ENCODE results near the gene UBE2N.

DNA sequence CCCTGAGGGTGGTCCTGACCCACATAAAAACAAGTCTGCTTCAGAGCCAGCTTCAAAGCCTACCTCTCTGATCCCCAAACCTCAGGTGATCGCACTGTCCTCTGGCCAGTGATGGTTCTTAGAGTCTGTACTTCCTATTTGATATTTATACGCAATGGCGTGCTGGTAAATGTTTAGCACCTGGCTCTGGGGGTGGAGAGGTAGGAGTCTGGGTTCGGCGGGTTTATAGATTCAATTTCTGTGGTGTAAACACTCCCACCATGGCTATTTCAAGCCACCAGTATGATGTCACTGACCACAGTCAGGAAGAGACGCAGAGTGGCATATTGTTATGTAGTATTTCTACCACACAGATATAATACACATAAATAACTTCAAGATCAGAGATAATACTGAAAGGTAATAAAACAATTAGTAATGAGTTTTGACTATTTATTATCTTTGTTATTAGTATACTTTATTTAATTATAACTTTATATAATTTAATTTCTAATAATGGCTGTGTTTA lies 166.3 kb upstream of the EEA1 start:
- PRO-cap, 6 experiments, result no peak in any of the 6 experiments
- RAMPAGE, long total RNA, 2 experiments, result no peak in any of the 2 experiments
- RRBS, result no CpG with 5 or more reads among the region's 6 CpGs

- PRO-cap, 6 experiments, result no peak in any of the 6 experiments
- RAMPAGE, long total RNA, 2 experiments, result no peak in any of the 2 experiments
- RRBS, result no CpG with 5 or more reads among the region's 2 CpGs
Measured at GRCh38 chr12:93098085-93098600, 169.0 kb upstream of the EEA1 start.

DNA sequence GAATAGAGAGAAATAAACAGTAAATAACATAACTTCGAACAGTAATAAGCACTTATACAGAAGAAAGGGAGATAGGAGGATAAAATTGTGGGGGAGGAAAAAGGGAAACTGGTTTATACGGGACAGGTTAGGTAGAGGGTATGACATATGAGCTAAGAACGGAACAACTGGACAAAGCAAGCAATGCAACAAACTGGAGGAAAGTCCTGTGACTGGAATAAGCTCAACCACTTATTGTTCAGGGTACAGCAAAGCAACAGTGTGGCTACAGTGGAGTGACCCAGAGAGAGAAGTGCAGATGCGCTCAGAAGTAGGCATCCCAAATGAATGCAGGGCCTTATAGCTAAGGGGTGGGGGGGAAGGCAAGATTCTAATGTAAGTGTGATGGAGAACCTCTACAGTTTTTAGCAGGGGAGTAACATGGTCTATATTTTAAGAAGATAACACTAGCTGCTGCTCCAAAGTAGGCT lies 3.5 kb downstream of the UBE2N start:
- PRO-cap, 6 experiments, result no peak in any of the 6 experiments
- RAMPAGE, long total RNA, 2 experiments, result no peak in any of the 2 experiments
- RRBS, result no CpG with 5 or more reads among the region's 4 CpGs

DNA sequence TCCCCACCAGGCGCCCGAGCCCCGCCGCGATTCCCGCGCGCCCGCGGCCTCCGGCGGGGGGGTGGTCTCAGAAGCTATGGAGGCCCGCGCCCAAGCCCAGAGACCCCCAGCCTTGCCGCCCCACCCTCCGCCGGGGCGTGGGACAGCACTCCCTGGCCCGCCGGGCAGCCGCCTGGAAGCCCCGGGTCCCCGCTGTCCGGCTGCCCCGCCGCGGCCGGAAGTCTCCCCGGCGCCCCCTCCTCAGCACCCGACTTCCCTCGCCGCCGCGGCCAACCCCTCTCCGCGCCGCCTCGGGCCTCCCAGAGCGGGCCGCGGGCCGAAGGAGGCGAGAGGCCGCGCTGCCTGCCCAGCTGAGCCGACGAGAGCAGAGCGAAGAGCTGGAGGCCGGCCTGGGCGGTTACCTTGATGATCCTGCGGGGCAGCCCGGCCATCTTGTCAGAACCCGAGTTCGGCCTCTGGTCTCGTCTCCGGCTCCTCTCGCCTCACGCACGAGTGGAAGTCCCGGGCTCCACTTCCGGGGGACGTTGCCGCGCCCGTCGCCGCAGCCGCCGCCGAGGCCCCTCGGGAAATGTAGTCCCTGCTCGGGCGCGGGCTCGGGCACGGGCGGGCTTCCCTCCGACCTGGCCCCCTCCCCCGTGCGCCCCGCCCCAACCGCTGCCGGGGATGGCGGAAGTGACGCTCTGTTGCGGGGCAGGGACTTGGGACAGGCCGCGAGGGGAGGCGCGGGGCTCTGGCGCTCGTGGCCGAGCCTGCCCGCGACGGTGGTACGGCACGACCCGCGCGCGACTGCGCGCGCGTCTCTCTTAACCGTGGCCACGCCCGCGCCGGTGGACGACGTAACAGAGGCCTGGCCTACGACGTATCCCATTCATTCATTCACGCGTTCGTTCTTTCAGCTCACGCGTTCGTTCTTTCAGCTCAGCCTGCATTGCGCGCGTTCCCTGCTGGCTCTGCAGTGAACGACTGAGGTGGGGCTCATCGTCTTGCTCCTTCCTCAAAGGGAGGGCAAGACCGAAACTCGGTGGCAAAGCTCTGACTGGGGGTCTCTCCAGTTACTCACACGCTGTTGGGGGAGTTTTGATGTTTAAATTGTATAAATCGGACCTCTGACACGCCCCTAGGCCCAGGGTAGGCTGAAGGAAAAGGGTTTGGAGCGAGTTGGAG lies at the start of gene UBE2N:
UBE2N (minus strand) TSS at position 494 of the 1,164 bp plus-strand sequence.
- PRO-cap, 6 experiments, result peak in 6 of 6 experiments; most common plus-strand start position 693 of the sequence (in 6); most common minus-strand start position 486 of the sequence (in 4)
- RAMPAGE, long total RNA, 2 experiments, result start-site peak on the minus strand in 2 of 2 experiments, centred at positions 477 to 481 of the sequence, 2,243 to 3,676 reads per replicate
- RRBS, result 7% methylated on average over 11 of the region's 133 CpGs

GRCh38 chr12:93563598-93564155 lies 8.8 kb upstream of the SOCS2 start:
- PRO-cap, 6 experiments, result no peak in any of the 6 experiments
- RAMPAGE, long total RNA, 2 experiments, result no peak in any of the 2 experiments
- RRBS, result no CpG with 5 or more reads among the region's 4 CpGs

DNA sequence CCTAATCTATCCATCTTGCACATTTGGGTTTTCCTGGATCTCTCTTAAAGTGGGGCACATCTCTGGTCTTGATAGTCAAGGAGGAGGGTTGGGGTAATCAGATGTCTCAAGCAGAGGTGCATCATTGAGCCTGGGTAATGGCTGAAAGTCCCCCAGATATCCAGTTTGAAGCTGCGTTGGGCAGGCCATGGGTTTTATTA lies 10.9 kb downstream of the SOCS2 start:
- PRO-cap, 6 experiments, result no peak in any of the 6 experiments
- RAMPAGE, long total RNA, 2 experiments, result no peak in any of the 2 experiments
- RRBS, result no CpG with 5 or more reads among the region's 1 CpG

GRCh38 chr12:93848230-93848707 lies 171.1 kb downstream of the CRADD start:
- PRO-cap, 6 experiments, result peak in 1 of 6 experiments; most common minus-strand start chr12:93848620 (in 1)
- RAMPAGE, long total RNA, 2 experiments, result no peak in any of the 2 experiments
- RRBS, result no CpG with 5 or more reads among the region's 7 CpGs

GRCh38 chr12:93892171-93893168 lies 215.3 kb downstream of the CRADD start:
- PRO-cap, 6 experiments, result no peak in any of the 6 experiments
- RAMPAGE, long total RNA, 2 experiments, result no peak in any of the 2 experiments
- RRBS, result no CpG with 5 or more reads among the region's 18 CpGs

DNA sequence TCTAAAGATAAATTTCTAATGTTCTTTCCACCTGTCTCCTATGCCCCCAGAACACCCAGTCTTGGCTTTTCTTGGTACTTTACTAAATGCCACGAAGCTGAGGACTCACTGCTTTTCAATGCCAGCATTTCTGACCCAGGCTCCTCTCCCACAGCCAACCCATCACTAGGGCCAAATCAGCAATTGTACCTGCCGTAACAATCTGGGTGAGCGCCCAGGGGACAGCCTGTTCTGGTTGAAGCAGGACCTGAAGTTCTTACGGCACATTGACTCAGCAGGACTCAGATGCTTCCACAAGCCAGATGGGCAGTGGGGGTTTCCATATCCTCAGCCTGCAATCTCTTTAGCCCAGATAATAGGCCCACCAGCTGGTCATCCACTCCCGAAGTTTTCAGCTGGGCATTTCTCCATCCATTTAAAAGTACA lies 75.1 kb upstream of the PLXNC1 start:
- PRO-cap, 6 experiments, result peak in 2 of 6 experiments; most common minus-strand start position 167 of the sequence (in 2)
- RAMPAGE, long total RNA, 2 experiments, result no peak in any of the 2 experiments
- RRBS, result no CpG with 5 or more reads among the region's 5 CpGs

- PRO-cap, 6 experiments, result no peak in any of the 6 experiments
- RAMPAGE, long total RNA, 2 experiments, result no peak in any of the 2 experiments
- RRBS, result no CpG with 5 or more reads among the region's 10 CpGs
Measured at GRCh38 chr12:94099609-94100112, 48.7 kb upstream of the PLXNC1 start.

DNA sequence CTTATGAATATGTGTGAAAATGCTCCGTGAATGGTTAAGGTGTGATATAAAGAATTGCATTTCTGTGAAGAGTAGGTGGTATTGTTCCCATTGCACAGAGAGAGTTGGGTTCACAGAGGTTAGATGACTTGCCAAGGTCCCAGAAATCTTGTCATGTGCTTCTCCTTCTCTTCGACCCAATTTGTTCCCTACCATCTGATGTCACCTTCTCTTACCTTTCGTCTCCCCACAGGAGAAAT lies 95.9 kb downstream of the PLXNC1 start:
- PRO-cap, 6 experiments, result no peak in any of the 6 experiments
- RAMPAGE, long total RNA, 2 experiments, result no peak in any of the 2 experiments
- RRBS, result no CpG with 5 or more reads among the region's 3 CpGs

DNA sequence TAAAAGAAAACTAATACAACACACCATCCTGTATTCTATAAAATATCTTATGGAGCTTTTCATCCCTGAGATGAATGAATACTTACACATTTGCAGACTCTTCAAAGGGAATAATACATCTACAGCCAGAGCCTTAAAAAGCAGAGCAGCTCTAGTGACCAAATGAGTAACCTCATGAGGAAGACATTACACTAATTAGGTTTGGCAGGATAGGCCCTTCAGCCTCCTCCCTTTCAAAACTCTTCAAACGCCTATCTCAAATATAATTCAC lies 123.6 kb downstream of the CEP83 start:
- PRO-cap, 6 experiments, result no peak in any of the 6 experiments
- RAMPAGE, long total RNA, 2 experiments, result start-site peak on the minus strand in 1 of 2 experiments, centred at position 210 of the sequence, 35 reads per replicate
- RRBS, result no CpG with 5 or more reads among the region's 1 CpG

- PRO-cap, 6 experiments, result no peak in any of the 6 experiments
- RAMPAGE, long total RNA, 2 experiments, result no peak in any of the 2 experiments
- RRBS, result no CpG with 5 or more reads among the region's 12 CpGs
Measured at GRCh38 chr12:94389737-94390270, 69.9 kb downstream of the CEP83 start.

DNA sequence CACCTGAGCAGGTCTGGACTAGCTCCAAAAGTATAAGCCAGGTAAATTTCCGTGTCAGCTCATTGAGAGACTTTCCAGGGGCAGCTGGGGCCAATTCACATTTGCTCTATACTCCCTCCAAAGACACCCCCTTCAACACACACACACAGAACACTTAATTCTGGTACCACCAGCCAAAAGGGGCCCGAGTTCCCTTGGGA lies 131.4 kb downstream of the NDUFA12 start:
- PRO-cap, 6 experiments, result no peak in any of the 6 experiments
- RAMPAGE, long total RNA, 2 experiments, result no peak in any of the 2 experiments
- RRBS, result no CpG with 5 or more reads among the region's 2 CpGs

GRCh38 chr12:95446323-95446945 lies 27.5 kb upstream of the METAP2 start:
- PRO-cap, 6 experiments, result no peak in any of the 6 experiments
- RAMPAGE, long total RNA, 2 experiments, result no peak in any of the 2 experiments
- RRBS, result no CpG with 5 or more reads among the region's 27 CpGs

DNA sequence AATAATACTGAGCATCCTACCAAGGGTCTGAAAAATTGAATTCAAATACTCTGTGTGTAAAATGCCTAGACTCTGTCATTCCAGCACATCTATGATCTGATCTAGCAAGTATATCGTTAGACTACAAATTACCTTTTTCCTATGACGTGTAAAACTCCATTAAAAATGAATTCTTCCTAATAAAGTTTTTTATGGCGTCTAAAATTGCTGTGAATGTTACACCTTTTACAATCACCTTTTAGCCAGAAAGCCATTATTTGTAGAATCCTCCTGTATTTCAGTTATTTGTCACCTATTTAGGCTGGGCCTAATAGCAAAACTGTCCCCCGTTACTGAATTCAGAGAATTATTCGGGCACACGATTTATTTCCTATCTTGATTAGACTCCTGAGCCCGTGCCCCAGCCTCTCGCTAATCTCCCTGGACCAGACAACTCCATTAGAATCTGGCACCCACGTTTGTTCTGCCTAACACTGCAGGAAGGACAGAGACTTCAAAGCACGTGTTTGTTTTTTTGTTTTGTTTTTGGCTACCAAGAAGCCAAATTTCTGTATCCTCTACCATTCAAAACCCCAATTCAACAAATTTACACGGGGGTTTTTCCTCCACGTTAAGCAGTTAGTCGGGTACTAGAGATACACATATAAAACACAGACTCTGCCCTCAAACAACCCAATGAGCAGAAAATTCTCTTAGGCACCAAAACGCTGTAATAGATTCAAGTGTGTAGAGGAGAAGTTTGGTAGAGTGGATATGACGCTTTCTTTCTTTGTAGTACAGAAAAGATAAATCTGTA lies 4.9 kb downstream of the USP44 start:
- PRO-cap, 6 experiments, result no peak in any of the 6 experiments
- RAMPAGE, long total RNA, 2 experiments, result no peak in any of the 2 experiments
- RRBS, result no CpG with 5 or more reads among the region's 15 CpGs

GRCh38 chr12:95548633-95549824 lies 2.2 kb downstream of the USP44 start:
- PRO-cap, 6 experiments, result peak in 6 of 6 experiments; most common plus-strand start chr12:95548897 (in 2); most common minus-strand start chr12:95548768 (in 3)
- RAMPAGE, long total RNA, 2 experiments, result no peak in any of the 2 experiments
- RRBS, result 2% methylated on average over 37 of the region's 86 CpGs

DNA sequence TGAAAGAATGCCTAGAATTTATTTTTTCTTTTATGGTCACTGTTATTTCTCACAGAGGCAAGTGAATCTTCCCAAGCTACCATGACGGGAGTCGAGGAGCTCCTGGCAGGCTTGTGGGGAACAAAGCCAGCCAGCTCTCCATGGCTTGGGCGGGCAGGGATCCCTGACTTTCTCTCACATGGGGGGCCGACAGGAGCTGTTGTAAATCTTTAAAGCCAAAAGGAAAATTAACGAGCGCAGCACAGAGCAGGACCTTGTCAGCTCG lies 95.7 kb upstream of the USP44 start:
- PRO-cap, 6 experiments, result no peak in any of the 6 experiments
- RAMPAGE, long total RNA, 2 experiments, result no peak in any of the 2 experiments
- RRBS, result no CpG with 5 or more reads among the region's 7 CpGs

DNA sequence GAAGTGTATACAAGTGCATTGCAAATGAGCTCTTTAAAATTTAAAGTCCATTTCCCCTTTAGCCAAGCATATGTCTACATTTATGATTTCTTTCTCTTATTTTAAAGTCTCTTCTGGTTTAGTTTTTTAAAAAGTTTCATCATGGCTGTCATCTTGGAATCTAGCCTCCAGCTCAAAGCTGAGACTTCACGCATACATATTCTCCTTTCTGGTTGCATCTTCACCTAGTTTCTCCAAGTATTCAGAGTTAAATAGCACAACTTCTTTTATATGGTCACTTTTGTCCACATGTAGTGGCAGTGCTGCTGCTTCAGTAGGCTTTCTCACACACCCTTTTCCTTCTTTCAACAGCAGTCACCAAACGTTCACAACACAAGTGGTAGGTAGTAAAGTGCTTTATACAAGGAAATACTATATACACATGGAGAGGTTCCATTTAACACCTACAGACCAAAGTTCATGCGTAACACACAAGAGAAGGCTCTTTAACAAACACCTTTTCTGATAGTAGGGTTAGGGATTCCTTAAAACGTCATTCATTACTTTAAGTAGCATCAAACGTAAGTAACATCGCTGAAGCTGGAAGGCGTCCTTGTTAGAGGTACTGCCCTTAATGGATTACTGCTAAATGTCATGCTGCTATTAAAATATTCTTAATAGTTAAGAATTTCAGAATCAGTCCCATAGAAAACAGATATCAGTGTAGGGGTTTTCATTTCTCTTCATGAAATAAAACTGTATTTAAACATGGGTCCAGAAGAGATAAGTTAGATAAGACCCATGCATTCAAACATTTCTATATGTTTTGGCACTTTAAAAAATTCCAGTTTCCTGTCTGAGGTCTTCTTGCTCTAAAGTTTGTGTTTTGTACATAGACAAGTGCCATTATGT lies 107.1 kb upstream of the USP44 start:
- PRO-cap, 6 experiments, result no peak in any of the 6 experiments
- RAMPAGE, long total RNA, 2 experiments, result start-site peak on the minus strand in 1 of 2 experiments, centred at positions 271 to 568 of the sequence, 23 to 133 reads per replicate
- RRBS, result no CpG with 5 or more reads among the region's 7 CpGs

GRCh38 chr12:95786826-95787547 lies 3.6 kb downstream of the NTN4 start:
- PRO-cap, 6 experiments, result no peak in any of the 6 experiments
- RAMPAGE, long total RNA, 2 experiments, result no peak in any of the 2 experiments
- RRBS, result no CpG with 5 or more reads among the region's 16 CpGs